Subcutaneous preadipocyte (primary cell): ENCODE measurements around a stretch of chr4.

GRCh38 chr4:188656988-188657217, 517.7 kb downstream of the TRIML1 start:
- CAGE, long polyA plus RNA, result no peak

DNA sequence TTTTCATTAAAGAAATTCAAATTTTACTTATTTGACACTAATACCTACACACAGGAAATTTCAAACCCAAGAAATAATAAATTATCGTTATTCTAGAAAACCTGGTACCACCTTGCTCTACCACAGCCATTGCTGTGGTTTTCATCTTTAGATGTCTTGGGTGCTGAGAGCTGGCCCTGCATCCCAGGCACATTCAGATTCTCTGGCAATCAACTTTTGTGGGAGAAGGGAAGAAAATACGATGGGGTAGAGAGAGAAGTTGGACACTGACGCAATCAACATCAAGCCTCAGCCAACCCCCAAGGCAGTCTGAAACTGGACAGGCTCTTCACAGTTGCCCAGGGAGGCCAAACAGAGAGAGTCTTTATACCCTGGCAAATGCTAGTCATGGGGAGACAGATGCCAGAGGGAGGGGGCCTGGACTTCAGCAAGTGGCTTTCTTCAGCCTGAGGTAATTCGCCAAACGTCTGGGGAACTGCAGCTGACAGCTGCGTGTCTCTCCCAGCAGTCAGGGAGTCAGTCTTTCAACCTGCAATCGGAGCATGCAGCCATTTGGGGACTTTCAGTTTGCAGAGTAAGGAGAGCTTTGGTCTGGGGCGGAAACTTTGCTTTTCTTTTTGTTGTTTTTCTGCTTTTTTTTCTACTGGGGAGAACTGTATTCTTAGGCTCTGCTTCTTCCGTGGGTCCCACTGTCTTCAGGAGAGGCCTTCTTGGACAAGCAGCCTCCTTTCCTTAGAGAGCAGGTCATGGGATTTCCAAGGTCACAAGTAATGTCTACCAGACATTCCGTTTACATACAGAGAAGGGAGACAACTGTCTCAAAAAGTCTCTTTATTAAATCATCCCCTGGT, 521.6 kb downstream of the TRIML1 start:
- CAGE, long polyA plus RNA, result no peak

GRCh38 chr4:188796486-188797068, 657.3 kb downstream of the TRIML1 start:
- CAGE, long polyA plus RNA, result no peak

DNA sequence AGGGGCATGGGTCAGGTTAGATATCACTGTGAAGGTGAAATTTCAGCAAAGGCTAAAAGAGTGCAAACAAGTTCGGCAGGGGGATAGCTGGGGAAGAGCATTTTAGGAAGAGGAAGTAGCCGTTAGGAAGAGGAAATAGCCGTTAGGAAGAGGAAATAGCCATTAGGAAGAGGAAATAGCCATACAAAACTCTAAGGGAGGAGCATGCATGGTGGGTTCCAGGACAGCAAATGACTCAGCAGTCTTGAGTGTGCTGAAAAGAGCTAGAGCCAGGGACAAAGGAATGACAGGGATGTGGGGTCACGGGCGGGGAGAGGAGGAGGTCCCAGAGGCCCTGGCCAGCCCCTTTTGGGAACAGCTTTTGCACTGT, 882.5 kb downstream of the TRIML1 start:
- CAGE, long polyA plus RNA, result no peak

GRCh38 chr4:189658638-189659226, 281.9 kb upstream of the FRG1 start:
- CAGE, long polyA plus RNA, result no peak

- CAGE, long polyA plus RNA, result no peak
Observed at GRCh38 chr4:190017291-190018423, 9.4 kb downstream of the FRG2 start.

GRCh38 chr4:190019119-190019765, 7.8 kb downstream of the FRG2 start:
- CAGE, long polyA plus RNA, result no peak